Thoracic aorta endothelial cell (primary cell): ENCODE data around the genes CPEB4 and MSX2.

DNA sequence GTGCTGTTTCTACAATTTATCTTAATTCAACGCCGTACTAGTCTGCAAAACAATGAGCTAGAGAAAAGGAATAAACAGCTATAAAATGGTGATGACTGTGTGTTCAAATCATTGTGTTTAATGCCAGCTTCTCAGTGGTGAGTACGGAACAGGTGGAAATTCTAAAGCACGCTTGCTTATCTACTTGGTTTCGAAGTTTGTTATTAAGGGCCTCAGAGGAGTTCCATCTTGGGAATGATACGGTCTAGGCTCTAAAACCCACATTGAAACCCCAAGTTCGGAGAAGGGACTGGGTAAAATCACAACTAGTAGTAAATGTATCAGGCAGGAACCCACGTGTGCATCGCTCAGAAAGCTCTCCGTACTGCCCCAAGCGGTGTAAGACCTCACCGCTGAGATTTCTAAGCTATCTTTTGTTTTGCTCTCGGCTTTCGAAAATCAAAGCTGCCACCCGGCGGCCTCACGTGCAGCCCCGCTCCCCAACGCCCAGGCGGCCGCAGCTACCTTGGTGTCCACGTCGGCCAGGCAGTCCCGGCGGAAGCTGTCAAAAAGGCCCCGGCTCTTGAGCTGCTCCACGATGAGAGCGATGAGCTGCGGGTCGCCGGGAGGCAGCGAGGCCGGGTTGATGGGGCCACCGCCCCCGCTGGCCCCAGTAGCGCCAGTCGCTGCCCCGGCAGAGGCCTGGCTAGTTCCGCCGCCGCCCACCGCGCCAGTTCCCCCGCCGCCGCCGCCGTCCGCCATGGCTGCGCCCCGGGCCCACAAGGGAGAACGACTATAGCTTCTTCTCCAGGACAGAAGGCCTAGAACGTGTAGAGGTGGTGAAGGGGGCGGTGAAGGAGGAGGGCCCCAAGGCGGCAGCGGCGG, 522 bp downstream of the BOD1 start:
- CAGE, long polyA plus RNA, result no peak

GRCh38 chr5:173689020-173689599, 72.7 kb upstream of the BOD1 start:
- CAGE, long polyA plus RNA, result no peak

DNA sequence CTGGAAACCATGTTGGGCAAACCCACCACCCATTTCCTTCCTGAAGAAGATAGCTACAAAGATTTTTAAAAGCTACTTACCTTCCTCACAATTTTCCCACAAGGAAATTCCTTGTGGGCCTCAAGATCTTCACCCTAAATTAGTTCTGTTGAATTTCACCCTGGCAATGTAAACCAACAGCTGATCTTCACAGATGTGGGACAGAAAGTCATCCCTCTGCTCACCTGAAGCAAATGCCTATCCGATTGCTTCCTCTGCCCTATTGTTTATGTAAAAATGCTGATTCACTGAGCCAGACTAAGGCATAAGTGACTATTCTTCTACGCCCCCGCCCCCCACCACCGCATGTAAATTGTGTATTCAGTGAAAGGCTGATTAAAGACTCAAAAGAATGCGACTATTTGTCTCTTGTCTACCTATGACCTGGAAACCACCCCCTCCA, 129.5 kb upstream of the BOD1 start:
- CAGE, long polyA plus RNA, result no peak

- CAGE, long polyA plus RNA, result no peak
These were observed 64.1 kb upstream of the CPEB4 start for GRCh38 chr5:173823895-173824627.

GRCh38 chr5:173855440-173856110, 32.6 kb upstream of the CPEB4 start:
- CAGE, long polyA plus RNA, result no peak

- CAGE, long polyA plus RNA, result no peak
These were observed at the start of gene CPEB4 for GRCh38 chr5:173888203-173889133. CPEB4 (plus strand) TSS chr5:173888349.

- CAGE, long polyA plus RNA, result no peak
These were observed 944 bp downstream of the CPEB4 start for GRCh38 chr5:173889134-173889452.

DNA sequence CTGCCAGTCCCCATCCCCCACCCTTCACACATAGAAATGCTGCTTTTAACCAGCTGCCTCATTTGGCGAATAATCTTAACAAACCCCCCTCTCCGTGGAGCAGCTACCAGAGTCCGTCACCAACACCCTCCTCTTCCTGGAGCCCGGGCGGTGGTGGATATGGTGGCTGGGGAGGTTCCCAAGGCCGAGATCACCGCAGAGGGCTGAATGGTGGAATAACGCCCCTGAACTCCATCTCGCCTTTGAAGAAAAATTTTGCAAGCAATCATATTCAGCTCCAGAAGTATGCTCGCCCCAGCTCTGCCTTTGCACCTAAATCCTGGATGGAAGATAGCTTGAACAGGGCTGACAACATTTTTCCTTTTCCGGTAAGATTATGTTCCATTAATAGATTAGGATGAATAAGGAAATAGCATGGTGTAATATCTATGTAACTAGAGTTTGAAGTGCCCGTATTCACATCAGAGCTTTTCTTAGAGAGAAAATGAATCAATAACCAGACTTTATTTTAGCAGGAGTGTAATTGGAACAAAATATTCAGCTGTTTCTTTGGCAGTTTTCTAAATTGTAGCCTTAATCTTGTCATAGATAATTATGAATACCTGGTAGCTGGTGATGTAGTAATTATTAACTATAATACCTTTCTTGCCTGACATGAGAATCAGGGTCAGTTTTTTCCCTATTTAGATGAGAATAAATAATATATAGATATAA, 2.5 kb downstream of the CPEB4 start:
- CAGE, long polyA plus RNA, result no peak

DNA sequence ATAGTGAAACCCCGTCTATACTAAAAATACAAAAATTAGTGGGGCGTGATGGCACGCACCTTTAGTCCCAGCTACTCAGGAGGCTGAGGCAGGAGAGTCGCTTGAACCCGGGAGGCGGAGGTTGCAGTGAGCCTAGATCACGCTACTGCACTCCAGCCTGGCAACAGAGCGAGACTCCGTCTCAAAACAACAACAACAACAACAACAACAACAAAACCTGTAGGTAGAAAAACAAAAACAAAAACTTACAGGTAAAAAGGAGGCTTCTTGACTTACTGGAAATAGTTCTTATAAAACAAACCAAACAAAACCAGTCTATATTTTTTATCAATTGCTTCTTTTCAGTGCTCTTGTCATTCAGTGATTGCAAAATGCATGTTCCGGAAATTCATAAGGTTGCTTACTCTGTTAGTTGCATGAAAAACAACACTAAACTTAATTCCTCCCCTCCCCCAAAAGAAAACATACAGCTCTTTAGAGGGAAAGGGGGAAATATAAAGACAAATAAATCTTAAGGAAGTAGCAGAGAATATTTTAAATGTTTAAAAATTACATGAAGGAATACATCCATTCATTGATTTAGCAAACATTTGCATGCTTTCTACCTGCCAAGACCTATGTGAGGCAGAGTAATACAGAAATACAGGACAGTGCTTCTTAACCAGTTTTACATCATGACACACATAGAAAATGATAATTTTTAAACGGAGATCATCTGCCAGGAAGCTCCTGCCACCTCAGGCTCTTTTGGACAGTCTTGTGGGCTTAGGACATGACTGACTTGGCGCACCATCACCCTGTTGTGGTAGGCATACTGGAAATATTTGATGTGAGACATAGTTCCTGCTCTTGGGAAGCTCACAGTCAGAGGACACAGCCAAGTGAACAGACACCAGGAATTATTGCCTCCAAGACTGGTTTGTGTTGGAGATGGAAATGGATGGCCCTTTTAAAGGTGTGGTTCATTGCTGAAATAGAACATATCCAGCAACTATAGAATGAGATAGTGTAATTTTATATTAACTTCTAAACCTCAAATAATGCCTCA, 19.3 kb downstream of the CPEB4 start:
- CAGE, long polyA plus RNA, result no peak

DNA sequence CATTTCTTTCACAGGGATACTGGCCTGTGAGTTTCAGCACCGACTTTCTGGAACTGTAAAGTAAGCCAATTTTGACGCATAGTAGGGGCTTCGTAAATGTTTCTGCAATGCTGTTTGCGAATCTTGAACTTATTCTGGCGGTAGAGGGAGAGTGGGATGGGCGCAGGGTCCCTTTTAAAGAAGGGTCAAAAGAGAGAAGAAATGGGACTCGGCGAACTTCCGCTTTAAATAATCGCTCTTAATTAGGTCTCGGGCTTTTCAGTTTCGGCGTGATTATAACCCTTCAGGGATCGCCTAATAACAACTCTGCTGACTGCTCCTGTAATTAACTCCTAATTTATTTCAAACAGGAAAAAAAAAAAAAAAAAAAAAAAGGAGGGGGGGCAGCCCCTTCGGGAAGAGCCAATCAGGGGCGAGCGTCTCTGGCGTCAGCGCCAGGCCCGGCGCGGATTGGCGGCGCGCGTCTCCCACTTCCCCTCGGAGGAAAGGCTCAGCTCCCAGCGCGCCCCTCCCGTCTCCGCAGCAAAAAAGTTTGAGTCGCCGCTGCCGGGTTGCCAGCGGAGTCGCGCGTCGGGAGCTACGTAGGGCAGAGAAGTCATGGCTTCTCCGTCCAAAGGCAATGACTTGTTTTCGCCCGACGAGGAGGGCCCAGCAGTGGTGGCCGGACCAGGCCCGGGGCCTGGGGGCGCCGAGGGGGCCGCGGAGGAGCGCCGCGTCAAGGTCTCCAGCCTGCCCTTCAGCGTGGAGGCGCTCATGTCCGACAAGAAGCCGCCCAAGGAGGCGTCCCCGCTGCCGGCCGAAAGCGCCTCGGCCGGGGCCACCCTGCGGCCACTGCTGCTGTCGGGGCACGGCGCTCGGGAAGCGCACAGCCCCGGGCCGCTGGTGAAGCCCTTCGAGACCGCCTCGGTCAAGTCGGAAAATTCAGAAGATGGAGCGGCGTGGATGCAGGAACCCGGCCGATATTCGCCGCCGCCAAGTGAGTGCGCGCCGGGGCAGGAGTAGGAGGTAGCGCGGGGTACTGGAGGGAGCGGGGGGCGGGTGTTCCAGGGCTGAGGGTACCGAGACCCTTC, at the start of gene MSX2:
Gene MSX2 (plus strand): TSS at position 520 of the 1,070 bp plus-strand sequence.
- CAGE, long polyA plus RNA, result no peak

- CAGE, long polyA plus RNA, result no peak
These were observed 3.1 kb upstream of the SFXN1 start for GRCh38 chr5:175475193-175475643.

GRCh38 chr5:175687070-175687822, 29.4 kb downstream of the HRH2 start:
- CAGE, long polyA plus RNA, result no peak

- CAGE, long polyA plus RNA, result no peak
These were observed 7.4 kb downstream of the CPLX2 start for GRCh38 chr5:175878648-175879262.

DNA sequence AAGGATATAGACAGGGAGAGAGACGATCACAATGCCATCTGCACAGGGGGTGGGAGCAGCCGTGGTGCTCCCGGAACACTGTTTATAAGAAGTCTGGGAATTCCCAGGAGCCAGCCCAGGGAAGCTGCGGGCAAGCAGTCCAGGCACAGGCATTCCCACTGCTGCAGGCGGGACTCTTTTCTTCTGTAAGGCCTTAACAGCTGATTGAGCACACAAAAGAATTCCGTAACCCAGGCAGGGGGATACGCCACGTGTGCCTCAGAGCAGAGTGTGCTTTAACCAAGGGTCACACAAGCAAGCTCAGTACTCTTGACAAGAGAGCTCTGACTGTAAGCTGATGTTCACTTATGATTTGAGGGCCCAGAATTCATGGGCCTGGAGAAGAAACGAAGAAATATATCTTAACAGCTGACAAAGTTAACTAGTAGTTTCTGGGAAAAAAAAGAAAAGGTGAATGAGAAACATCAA, 86.0 kb upstream of the SIMC1 start:
- CAGE, long polyA plus RNA, result no peak

- CAGE, long polyA plus RNA, result no peak
These were observed 57.5 kb upstream of the SIMC1 start for GRCh38 chr5:176180620-176181259.

DNA sequence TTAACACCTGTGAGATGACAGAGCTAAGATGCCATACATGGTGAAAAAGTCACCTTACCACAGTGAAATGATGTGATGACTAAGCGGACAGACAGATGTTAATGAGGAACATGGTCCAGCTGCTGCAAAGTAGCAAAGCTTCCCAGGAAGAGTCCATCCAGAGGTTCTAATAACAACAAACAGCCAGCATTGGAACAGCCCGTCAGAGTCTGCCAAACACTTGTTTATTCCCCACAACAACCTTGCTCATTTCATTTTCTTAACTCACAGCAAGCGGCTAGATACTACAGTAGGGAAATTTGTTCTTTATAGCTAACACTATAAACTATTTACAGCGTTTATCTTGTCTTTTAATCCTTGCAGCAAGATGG, 1.8 kb downstream of the KIAA1191 start:
- CAGE, long polyA plus RNA, result no peak

DNA sequence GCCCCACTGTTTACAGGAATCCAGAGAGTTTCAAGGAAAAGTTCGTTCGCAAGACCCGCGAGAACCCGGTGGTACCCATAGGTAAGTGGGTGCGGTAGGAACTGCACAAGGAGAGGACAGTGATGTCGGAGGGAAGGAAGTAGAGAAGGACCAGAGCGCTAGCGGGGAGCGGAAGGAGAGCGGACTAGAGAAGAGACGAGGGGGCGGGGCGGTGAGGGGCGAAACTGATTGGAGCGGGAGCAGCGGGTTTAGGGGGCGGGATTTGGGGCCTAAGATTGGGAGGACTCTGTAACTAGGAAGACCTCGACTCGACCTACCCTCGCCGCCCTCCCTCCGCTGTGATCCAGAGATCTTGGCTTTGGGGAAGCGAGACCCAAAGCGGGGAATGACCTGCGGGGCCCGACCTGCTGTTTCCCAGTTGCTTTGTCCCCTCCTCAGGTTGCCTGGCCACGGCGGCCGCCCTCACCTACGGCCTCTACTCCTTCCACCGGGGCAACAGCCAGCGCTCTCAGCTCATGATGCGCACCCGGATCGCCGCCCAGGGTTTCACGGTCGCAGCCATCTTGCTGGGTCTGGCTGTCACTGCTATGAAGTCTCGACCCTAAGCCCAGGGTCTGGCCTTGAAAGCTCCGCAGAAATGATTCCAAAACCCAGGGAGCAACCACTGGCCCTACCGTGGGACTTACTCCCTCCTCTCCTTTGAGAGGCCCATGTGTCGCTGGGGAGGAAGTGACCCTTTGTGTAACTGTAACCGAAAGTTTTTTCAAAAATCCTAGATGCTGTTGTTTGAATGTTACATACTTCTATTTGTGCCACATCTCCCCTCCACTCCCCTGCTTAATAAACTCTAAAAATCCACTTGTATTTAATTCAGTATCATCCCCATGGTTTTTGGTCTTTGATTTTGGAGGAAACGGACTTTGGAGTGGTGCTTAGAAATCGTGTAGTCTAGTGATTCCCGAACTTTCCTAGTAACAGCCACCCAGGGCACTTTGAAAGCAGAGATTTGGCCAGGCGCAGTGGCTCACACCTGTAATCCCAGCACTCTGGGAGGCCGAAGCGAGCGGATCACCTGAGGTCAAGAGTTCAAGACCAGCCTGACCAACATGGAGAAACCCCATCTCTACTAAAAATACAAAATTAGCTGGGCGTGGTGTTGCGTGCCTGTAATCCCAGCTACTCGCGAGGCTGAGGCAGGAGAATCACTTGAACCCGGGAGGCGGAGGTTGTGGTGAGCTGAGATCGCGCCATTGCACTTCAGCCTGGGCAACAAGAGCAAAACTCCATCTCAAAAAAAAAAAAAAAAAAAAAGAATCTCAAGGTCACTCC, 806 bp downstream of the HIGD2A start:
- CAGE, long polyA plus RNA, result no peak

GRCh38 chr5:176394882-176395662, 6.5 kb downstream of the HIGD2A start:
- CAGE, long polyA plus RNA, result no peak

DNA sequence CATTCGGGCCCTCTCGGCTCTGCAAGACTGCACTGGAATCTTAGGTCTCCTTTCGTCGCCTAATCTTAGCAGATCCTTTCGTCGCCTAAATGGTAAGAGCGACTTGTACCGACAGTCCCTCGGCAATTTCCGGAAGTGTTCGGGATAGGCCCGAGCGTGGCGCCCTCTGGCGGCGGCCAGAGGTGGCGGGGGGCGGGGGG, 207 bp upstream of the FAF2 start:
- CAGE, long polyA plus RNA, result no peak

DNA sequence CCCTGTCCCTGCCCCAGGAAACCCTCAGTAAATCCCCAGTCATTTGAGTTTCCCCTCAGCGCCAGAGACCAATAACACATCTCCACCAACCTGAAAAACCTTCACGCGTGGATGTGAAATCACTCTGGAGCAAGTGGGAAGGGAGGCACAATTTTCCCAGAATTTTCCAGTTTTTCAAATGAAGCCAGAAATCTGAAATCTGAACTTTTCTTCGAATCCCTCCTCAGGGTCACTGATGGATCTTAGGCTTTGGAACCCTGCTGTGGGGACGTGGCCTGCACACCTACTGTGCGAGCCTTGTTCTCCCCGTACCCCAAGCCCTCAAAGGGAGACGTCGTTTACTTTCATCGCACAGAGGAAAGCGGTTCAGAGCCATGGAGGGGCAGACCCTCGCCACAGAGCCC, 3.5 kb upstream of the RNF44 start:
- CAGE, long polyA plus RNA, result no peak